Islet of Langerhans (tissue), 1 donor: ENCODE data around the genes NSMCE1 and CD19.

DNA sequence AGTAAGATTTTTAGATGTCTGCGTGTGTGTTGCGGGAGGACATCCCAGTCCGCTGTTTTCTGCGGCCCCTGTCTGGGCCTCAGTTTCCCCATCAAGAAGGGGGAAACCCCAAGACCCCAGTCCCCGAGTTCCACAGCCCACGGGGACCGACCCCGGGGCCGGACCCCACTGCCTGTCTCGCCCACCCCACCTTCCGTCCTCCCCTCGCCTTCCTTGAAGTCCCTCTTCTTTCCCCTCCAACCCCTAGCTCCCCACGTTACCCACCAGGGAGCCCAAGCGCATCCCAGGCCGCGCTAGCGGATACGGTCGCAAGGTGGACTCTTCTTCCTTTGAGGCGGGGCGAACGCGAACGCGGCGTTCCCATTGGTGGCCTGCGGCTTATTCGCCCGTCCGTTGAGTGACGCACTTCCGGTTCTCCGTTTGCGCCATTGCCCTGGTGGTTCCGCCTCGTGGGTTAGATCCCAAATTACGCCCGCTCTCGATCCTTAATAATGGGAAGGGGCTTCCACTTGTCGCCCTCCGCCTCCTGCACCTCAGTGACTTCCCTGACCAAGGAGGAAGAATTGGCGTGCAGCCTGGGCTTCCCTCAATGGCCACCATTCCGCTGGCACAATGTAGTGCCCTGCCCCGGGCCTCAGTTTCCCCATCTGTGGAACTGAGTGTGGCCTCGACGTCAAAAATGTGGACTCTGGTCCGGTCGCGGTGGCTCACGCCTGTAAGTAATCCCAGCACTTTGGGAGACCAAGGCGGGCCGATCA lies at the start of gene NSMCE1:
Gene NSMCE1 (minus strand): TSS at position 331 of the 758 bp plus-strand sequence.
- RRBS, result 12% methylated on average over 4 of the region's 52 CpGs

DNA sequence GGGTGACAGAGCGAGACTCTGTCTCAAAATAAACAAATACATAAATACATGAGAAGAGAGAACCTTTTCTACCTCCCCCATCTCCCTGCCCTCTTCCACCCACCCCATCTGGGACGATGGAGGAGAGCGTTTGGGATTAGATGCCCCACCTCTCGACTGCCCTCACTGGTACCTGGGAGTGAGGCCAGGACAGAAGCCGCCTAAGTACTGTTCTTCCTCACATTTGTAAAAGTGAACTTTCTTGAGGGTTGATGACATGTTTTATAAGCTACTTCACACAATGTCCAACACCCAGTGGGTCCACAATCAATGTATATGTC lies 2.5 kb downstream of the IL4R start:
- RRBS, result no CpG with 5 or more reads among the region's 5 CpGs

DNA sequence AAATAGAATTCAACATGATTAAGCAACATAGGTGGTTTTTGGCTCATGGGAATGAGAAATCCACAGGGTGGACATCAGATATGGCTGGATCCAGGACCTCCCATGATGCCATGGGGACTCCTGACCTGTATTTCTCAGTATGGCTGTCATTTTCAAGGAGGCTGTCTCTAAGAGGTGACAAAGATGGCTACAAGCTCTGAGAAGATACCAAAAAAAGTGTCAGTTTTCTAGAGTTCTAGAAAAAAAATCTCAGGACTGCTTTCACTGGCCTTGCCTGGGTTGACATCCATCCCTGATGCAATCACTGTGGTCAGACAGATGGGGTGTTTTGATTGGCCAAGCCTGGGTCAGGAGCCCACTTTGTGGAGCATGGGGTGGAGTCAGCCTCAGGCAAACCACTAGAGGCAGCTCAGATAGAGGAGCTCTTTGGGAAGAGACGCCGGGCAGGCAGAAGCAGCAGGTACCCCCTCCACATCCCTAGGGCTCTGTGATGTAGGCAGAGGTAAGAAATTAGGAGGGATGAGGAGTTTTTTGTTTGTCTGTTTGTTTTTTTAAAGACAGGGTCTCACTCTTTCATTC lies 25.0 kb downstream of the IL21R start:
- RRBS, result no CpG with 5 or more reads among the region's 2 CpGs

GRCh38 chr16:27448532-27448740 lies 46.5 kb downstream of the IL21R start:
- RRBS, result no CpG with 5 or more reads among the region's 6 CpGs

GRCh38 chr16:27449452-27450277 lies 47.7 kb downstream of the IL21R start:
- RRBS, result no CpG with 5 or more reads among the region's 33 CpGs

- RRBS, result no CpG with 5 or more reads among the region's 7 CpGs
These were observed 25.5 kb downstream of the KATNIP start for GRCh38 chr16:27575423-27575944.

DNA sequence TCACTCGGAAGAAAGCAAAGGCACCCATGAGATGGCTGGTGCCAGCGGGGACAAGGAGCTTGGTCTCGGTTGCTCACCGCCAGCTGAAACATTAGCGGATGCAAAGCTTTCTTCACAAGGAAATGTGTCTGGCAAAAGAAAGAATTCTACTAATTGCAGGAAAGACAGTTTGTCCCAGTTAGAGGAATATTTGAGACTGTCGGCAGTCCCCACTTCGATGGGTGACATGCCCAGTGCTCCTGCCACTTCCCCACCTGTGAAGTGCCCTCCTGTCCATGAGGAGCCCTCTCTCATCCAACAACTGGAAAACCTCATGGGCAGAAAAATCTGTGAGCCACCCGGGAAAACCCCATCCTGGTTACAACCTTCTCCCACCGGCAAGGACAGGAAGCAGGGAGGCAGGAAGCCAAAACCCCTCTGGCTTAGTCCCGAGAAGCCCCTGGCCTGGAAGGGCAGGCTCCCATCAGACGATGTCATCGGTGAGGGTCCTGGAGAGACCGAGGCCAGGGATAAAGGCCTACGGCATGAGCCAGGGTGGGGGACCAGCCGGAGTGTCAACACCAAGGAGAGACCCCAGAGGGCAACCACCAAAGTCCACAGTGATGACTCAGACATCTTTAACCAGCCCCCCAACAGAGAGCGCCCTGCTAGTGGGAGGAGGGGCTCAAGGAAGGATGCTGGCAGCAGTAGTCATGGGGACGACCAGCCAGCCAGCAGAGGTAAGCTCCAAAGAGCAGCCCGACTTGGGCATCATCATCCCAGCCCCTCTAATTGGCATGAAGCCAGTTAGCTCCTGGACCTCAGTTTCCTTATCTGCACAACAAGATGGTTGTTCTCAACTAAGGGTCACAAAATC lies 190.5 kb downstream of the KATNIP start:
- RRBS, result 71% methylated on average over 1 of the region's 18 CpGs

GRCh38 chr16:28097309-28097685 lies 33.8 kb upstream of the GSG1L start:
- RRBS, result no CpG with 5 or more reads among the region's 5 CpGs

- RRBS, result no CpG with 5 or more reads among the region's 8 CpGs
These were observed 68.6 kb upstream of the GSG1L start for GRCh38 chr16:28131866-28132667.

GRCh38 chr16:28187455-28188197 lies 24.1 kb downstream of the XPO6 start:
- RRBS, result no CpG with 5 or more reads among the region's 2 CpGs

DNA sequence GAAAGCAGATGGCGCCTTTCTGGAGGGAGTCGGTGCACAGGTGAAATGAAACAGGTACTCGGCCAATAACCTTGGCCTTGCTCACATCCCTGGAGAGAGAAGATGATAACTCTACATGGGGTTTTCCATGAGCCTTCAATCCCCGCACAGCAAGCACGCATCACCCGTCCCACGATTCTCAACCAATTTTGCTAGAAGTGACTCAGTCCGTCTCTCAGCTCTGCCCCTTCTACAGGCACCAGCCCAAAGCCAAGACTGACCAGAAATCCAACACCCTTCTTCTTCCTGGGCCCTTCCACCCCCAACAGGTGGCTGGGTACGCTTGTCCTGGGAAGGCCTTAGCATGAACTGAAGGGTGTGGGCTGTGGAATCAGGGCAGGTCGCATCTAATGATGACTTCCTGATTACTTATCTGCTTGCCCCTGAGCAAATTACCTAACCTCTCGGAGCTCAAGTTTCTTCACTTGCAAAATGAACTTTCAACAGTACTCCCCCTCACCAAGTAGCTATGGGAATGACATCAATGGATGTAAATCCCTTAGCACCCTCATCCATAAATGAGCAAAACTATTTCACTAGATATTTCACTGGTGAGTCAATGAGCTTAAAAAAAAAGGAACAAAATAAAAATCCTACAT lies 18.0 kb downstream of the XPO6 start:
- RRBS, result no CpG with 5 or more reads among the region's 11 CpGs

- RRBS, result 6% methylated on average over 21 of the region's 49 CpGs
These were observed 810 bp downstream of the XPO6 start for GRCh38 chr16:28210620-28211689.

- RRBS, result no CpG with 5 or more reads among the region's 4 CpGs
These were observed 726 bp upstream of the XPO6 start for GRCh38 chr16:28212513-28212868.

GRCh38 chr16:28524618-28525319 lies 14.0 kb downstream of the NUPR1 start:
- RRBS, result no CpG with 5 or more reads among the region's 8 CpGs

DNA sequence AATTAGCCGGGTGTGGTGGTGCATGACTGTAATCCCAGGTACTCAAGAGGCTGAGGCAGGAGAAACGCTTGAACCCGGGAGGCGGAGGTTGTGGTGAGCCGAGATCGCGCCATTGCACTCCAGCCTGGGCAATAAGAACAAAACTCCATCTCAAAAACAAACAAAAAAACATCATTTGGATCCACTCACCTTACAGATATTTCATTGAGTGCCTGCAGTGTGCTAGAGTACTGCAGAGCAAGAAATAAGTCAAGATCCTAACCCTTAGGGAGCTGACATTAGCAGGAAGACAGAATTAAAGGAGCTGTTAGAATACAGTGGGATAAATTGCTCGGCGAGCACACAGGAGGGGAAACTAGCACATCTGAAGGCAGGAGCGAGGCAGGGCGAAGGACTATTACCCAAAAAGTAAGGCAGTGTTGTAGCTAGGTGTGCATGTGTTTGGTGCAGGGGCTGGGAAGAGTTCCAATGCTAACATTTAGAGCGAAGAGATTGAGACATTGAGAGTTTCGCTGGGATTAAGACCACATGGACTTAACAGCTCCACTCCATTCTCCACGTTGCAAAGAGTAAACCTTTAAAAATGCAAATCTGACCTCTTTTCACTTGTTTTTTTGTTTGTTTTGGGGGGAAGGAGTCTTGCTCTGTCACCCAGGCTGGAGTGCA lies 1.9 kb upstream of the ATXN2L start:
- RRBS, result no CpG with 5 or more reads among the region's 14 CpGs

DNA sequence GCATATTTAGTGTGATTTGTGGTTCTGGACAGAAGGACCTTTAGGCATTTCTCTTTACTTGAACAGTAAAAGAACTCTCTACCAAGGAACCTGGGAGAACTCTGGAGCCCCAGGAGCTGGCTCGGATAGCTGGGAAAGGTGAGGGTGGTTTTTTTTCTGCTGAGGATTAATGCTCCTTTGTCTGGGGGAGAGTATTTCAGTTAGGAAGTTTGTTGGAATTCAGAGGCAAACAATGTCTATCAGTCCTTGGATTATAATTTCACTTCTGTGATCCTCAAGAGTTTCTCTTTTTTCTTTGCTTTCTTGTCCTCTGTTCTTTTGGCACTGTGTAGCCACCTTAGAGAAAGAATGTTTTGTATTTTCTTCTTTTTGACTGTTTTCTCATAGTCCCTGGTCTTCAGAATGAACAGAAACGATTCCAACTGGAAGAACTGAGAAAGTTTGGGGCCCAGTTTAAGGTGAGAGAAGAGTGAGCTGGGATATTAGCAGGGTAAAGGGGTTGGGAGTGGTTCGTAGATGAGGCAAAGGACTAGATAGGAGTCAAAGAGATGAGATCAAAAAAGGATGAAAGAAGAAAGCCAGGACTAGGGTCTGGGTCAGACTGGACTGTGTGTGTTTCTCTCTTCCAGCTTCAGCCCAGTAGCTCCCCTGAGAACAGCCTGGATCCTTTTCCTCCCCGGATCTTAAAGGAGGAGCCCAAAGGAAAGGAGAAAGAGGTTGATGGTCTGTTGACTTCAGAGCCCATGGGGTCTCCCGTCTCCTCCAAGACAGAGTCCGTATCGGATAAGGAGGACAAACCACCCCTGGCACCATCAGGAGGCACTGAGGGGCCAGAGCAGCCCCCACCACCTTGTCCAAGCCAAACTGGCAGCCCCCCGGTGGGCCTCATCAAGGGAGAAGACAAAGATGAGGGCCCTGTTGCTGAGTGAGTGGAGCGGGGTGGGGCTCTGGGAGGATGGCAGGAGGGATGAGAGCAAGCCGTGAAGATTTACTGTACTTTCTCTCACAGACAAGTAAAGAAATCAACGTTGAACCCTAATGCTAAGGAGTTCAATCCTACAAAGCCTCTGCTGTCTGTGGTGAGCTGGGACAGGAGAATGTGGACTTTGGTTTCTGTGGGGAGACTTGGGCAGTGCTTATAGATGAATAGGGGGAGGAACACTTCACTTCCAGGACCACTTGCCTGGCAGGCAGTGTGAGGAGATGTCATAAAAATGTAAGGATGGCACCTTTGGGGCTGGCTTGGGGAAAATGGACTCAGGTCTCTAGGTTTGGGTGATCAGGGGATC lies 10.1 kb downstream of the ATXN2L start:
- RRBS, result no CpG with 5 or more reads among the region's 11 CpGs

DNA sequence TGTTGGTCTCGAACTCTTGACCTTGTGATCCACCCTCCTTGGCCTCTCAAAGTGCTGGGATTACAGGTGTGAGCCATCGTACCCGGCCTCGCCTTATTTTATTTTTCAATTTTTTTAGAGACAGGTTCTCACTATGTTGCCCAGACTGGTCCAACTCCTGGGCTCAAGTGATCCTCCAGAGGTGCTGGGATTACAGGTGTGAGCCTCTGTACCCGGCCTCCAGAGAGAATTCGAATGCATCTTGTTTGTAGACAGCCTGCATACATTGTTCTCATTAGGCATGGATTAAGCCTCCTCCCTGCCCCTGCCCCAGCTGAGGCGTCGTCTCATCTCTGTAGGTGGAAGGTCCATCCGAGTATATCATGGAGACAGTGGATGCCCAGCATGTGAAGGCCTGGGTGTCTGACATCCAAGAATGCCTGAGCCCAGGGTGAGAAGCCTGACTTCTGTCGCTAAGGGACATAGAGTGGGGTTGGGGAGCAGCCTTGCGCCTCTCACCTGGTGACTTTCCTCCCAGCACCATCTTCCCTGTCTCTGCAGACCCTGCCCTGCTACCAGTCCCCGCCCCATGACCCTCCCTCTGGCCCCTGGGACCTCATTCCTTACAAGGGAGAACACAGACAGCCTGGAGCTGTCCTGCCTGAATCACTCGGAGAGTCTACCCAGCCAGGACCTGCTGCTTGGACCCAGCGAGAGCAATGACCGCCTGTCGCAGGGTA lies 5.2 kb downstream of the SH2B1 start:
- RRBS, result no CpG with 5 or more reads among the region's 16 CpGs

DNA sequence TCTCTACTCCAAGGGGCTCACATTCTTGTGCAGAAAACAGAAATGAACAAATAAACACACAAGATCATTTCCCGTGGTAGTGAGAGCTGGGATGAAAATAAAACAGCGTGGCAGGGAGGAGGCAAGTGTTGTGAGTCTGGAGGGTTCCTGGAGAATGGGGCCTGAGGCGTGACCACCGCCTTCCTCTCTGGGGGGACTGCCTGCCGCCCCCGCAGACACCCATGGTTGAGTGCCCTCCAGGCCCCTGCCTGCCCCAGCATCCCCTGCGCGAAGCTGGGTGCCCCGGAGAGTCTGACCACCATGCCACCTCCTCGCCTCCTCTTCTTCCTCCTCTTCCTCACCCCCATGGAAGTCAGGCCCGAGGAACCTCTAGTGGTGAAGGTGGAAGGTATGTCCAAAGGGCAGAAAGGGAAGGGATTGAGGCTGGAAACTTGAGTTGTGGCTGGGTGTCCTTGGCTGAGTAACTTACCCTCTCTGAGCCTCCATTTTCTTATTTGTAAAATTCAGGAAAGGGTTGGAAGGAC lies at the start of gene CD19:
Gene CD19 (plus strand): TSS at position 271 of the 524 bp plus-strand sequence.
- RRBS, result no CpG with 5 or more reads among the region's 11 CpGs

- RRBS, result no CpG with 5 or more reads among the region's 4 CpGs
These were observed 187.3 kb downstream of the LAT start for GRCh38 chr16:29172241-29172448.

DNA sequence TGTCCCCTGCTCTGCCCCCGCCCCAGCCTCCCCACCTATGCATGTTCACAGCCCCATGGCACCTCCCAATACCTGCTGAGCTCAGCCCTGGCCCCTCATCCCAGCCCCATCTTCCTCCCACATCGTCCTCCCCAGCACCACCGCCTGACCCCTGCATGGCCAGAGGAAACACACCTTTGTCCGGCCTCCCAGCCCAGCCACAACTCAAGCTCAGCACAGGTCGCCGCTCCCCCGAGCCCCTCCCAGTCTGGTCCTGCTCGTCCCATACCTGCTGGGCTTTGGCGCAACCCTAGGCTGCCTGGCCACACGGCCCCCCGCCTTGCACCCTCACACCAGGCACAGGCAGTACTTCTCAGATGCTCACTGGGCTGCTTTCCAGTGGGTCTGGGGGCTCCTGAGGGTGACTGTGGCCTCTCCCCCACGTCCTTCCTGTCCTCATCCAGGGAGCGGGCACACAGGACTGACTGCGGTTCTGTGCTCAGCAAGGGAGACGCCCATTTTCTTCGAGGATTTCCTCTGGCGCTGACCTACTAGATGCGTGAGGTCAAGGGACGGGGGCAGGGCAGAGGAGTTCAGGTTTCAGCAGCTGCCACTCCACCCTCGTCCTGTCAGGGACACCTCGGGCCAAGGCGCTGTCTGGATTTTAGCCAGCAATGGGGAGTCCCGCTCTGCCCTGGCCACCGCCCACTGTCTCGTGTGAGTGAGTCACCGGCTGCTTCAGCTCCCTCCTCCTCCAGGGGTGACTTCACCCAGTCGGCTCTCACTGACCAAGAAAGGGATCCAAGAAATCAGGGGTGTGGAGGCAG lies 115.9 kb downstream of the NPIPB11 start:
- RRBS, result no CpG with 5 or more reads among the region's 27 CpGs